Non-pigmented ciliary epithelial cell (primary cell): Measurements from ENCODE around the genes ARF1, C1orf35 and MRPL55.

DNA sequence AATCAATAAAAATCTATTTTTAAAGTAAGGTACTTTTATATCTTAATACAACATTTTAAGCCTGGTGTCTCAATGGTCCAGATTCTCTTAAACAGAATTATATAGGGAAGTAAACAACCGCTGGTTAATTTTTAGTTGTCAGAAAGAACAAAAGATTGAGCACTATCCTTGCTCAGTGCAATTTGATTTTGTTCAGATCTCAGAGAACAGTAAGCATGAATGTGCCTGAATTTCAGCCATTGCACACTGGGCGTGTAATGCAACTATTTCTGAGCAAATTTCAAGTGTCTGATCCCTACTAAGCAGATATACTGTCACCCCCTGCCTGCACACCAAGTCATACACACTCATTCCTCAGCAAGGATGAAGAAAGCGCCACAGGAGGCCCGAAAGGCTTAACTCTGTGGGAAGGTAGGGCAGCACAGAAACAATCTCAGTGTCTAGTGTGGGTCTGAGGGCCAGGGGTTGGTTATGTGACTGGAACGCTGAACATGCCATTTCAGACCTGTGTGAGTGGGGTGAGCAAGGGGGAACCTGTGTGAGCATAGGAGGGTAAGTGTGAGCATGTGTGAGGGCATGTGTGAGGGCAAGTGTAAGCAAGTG, 6.4 kb downstream of the ITPKB start:
- RRBS = no CpG with 5 or more reads among the region's 5 CpGs

- RRBS = 5% methylated on average over 3 of the region's 8 CpGs
Measured at GRCh38 chr1:226882743-226883507, 12.5 kb downstream of the PSEN2 start.

DNA sequence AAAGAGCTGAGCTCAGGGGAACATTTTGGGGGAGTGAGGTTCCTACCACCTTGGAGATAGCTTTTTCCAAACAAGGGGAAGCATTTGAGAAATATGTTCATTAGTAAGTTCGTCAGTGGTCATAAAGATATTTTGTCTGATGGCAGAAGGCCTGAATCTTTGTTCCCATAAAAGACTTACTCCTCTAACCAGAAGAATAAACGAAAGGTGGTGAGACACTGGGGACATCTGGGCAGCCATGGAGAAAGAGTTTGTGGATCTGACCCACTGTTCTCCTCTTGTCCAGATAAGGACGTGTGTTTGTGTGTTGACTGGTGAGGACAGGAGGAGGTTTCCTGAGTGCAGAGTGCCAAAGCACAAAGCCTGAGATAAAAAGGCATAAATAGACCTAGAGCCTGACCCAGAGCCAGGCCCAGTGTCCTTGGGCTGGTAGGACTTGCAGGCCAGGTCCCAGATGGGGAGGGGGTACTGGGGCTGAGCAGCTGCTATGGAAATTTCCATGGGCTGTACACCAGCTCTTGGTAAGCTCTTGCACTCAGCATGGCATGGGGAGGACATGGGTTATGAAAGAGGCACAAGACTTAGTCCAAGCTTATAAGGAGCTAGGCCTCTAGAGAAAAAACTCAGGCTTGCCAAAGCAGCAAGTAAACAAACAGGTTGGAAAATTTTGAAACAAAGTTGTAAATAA, 19.7 kb upstream of the COQ8A start:
- RRBS = no CpG with 5 or more reads among the region's 3 CpGs

DNA sequence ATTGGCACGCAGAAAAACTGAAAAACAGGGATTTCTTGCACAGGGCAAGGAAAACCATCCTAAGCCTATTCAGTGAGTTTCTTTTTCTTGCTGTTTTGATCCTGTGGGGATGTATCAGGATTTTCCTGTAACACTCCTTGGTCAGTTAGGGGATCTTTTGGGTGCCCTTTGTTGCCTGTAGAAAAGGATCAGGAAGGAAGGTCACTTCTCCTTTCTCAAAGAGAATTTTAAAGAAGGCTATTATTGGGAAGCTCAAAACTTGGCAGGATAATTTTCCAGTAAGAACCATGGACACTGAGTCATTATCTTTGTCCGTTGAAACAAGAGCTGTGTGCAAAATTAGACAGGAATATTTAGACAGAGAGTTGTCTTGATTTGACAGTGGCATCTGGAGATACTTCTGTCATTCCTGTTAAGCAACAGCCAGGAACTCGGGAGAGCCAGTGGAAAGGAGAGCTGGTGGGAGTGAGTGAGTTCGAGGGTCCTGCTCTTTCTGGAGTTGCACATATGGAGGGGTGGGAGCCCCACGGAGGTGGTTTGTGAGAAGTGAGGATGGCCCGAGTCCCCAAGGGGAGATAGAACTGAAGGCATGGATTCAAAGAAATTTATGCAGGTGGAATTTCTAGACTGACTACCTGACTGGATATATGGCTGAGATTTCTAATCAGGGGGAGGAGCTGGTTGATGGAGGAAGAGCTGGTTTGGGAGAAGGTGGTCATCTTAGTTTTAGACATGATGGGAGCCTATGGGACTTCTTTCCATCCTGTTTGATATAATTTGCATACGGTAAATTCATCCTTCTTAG, 3.0 kb downstream of the COQ8A start:
- RRBS = no CpG with 5 or more reads among the region's 7 CpGs

DNA sequence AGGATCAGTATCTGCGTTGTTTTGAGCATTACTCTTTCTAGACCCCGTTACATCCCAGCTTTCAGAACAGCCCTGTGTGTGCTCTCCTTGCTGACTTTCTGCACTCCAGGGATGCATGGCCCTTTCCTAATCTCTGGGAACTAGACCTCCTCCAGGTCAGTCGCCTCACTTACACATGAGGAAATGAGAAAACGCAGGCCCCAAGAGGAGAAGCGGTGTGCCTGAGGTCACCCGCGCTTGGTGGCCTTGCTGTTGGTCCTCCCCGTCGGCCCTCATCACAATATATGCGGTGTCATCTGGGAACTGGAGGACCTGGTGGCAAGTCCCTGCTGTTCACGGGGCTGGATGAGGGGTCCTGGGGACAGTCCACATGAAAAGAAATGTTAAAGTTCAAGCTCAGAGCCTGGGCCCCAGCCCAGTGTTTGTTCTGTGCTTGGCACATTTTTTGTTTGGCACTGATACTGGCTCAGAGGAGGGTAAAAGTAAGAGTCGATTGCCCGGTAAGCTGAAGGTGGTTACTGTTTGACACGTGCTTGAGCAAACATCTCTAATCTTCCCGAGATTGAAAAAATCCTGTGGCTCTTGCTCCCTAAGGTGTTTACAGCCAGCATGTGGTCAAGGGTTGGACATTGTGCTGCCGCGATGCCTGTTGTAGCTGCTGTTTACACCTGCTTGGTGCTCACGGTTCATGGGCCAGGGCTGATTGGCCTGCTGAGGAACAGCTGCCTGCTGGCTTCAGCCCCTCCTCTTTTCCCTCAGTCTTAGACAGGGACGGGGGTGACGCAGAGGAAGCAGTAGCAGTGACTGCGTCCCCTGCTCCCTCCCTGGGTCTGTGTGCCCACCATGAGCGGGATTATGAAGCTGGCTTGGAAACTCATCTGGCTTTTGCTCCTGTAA, 5.2 kb downstream of the COQ8A start:
- RRBS = no CpG with 5 or more reads among the region's 22 CpGs

DNA sequence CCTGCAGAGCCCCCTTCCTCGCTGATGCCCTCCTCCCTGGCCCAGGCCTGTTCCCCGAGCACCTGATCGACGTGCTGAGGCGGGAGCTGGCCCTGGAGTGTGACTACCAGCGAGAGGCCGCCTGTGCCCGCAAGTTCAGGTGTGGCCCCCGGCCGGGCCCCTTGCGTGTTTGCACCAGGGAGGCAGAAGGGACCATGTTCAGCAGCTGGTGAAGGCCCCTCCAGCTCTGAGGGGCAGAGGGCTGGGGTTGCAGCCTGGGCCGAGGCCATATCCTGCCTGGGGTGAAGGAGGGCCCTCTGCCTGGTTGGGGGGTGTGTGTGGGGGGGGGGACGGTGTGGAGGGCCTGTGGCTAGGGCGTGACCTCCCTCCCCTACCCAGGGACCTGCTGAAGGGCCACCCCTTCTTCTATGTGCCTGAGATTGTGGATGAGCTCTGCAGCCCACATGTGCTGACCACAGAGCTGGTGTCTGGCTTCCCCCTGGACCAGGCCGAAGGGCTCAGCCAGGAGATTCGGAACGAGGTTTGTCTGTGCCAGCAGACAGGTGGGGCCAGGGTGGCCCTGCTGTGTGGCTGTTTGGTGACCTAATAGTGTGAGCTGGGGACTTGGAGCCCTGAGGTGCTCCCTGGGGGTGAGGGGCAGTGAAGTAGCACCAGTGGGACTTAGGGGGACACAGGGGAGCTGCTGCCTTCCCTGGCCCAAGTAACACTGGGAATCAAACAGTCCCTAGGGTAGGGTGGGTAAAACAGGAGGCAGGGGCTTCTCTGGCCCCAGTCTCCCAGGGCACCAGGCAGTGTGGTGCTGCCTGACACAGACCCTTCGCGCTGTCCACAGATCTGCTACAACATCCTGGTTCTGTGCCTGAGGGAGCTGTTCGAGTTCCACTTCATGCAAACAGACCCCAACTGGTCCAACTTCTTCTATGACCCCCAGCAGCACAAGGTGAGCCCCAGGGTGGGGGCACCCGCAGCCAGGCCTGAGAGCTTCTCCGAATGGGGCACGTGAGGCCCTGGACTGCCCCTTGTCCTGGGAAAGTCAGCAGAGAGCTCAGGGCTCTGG, 44.0 kb downstream of the COQ8A start:
- RRBS = no CpG with 5 or more reads among the region's 23 CpGs

GRCh38 chr1:226984773-226985587, 44.9 kb downstream of the COQ8A start:
- RRBS = 77% methylated on average over 5 of the region's 25 CpGs

GRCh38 chr1:226986795-226987687, 46.9 kb downstream of the COQ8A start:
- RRBS = no CpG with 5 or more reads among the region's 23 CpGs

DNA sequence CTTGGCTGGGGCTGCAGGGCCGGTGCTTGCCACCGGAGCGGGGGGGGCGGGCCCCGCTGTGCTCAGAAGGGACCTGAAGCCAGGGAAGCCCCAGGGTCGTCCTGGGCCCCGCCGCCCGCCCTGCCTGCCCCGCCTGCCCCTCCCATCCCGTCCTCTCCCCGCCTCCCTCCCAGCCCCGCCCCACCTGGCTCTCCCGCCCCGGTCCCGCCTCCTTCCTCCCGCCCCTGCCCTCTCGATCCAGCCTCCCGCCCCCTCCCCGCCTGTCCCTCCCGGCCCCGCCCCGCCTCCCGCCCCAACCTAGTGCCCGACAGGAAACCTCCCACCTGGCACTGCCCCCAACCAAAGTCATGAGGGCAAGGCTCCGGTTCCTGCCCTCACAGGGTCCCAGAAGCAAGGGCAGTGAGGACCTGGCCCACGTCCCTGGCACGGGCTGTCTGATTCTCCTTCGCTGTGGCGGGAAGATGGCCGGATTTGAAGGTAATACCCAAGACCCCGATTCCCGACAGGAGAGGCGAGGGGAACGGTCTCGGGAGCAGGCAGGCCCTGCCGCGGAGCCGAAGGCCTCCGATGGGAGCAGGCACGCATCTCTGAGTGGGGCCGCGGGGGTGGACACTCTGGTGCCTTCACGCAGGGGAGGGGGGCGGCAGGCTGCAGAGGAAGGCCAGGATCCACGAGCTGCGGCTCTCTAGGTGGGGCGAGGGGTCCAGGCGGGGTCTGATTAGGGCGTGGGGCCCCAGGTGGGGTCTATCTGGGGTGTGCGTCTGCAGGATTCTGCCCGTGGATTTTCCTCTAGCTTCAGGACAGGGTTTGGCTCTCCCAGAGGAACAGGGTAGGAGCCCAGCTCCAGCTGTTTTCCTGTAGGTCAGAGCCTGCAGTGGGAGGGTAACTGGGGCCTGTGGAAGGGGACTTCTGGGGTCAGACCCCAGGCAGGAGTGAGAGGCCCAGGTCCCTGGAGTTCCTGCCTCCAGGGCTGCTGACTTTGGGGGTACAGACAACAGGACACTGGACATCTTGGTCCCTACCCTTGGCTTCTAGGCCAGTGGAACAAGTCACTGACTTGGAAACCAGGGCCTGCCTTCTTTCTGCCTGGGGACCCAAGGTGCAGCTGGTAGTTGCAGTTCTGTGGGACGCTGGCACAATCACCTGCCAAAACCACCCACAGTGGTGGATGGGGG, 6.4 kb downstream of the JMJD4 start:
- RRBS = 2% methylated on average over 11 of the region's 53 CpGs

DNA sequence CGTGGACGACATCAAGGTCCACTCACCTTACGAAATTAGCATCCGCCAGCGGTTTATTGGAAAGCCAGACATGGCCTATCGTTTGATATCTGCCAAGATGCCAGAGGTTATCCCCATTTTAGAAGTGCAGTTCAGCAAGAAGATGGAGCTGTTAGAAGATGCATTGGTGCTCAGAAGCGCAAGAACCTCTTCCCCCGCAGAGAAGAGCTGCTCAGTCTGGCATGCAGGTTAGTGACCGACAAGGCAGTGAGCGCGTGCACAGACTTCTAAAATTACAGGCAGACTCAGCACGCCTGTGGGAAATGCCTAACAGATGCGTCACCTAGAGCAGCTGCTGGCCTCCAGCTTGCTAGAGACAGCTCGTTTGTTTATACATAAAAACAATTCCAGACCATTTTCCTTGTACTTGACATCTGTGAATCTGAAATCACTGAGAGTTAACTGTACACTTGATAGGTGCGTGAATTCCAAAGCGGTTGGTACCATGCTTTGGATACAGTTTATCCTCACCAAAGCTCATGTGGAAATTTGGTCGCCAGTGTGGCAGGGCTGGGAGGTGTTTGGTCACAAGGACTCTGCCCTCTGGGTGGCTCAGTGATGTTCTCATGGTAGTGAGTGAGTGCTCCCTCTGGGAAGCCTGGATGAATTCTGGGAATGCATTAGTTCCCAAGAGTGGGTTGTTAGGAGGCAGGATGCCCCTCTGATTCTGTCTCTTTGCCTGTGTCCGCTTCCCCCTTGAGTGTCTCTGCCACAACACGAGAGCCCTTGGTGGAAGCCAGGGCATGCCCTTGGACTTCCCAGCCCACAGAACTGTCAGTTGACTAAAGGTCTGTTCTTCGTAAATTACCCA, 24.2 kb downstream of the SNAP47 start:
- RRBS = no CpG with 5 or more reads among the region's 20 CpGs

- RRBS = 2% methylated on average over 26 of the region's 69 CpGs
Measured at GRCh38 chr1:227946121-227947211, 1.3 kb downstream of the WNT9A start.

- RRBS = no CpG with 5 or more reads among the region's 7 CpGs
Measured at GRCh38 chr1:228001762-228002115, 5.1 kb upstream of the WNT3A start.

DNA sequence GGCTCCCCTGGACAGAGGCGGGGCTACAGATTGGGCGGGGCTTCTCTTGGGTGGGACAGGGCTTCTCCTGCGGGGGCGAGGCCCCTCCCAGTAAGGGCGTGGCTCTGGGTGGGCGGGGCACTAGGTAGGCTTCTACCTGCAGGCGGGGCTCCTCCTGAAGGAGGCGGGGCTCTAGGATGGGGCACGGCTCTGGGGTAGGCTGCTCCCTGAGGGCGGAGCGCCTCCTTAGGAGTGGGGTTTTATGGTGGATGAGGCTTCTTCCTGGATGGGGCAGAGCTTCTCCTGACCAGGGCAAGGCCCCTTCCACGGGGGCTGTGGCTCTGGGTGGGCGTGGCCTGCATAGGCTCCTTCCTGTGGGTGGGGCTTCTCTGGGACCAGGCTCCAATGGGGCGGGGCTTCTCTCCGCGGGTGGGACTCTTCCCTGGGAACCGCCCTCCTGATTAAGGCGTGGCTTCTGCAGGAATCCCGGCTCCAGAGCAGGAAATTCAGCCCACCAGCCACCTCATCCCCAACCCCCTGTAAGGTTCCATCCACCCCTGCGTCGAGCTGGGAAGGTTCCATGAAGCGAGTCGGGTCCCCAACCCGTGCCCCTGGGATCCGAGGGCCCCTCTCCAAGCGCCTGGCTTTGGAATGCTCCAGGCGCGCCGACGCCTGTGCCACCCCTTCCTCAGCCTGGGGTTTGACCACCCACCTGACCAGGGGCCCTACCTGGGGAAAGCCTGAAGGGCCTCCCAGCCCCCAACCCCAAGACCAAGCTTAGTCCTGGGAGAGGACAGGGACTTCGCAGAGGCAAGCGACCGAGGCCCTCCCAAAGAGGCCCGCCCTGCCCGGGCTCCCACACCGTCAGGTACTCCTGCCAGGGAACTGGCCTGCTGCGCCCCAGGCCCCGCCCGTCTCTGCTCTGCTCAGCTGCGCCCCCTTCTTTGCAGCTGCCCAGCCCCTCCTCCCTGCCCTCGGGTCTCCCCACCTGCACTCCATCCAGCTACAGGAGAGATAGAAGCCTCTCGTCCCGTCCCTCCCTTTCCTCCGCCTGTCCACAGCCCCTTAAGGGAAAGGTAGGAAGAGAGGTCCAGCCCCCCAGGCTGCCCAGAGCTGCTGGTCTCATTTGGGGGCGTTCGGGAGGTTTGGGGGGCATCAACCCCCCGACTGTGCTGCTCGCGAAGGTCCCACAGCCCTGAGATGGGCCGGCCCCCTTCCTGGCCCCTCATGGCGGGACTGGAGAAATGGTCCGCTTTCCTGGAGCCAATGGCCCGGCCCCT, 22.3 kb upstream of the ARF1 start:
- RRBS = 4% methylated on average over 4 of the region's 53 CpGs

DNA sequence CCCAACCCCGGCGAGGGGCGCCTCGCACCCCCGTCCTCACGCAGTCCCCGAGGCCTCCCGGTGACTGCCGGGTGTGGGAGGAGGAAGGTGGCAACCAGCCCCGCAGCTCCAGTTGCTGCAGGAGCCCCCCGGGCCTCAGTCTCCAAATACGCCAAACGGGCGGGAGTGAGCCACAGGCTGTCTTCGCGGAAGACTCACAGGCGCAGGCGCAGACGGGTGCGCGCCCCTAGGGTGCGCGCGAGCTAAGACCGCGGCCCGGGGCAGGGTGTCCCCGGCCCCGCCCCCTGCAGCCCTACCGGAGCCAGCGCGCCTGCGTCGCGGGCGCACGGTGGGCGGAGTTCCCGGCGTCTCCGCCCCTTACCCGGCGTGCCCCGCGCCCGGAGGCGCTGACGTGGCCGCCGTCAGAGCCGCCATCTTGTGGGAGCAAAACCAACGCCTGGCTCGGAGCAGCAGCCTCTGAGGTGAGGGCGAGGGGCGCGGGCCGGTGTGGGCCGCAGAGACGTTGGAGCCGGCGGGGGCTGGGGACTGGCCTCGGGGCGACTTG, at the start of gene ARF1:
Gene ARF1 (plus strand): TSS at position 404 of the 544 bp plus-strand sequence.
- RRBS = 2% methylated on average over 35 of the region's 63 CpGs

GRCh38 chr1:228102613-228103637, at the start of gene C1orf35:
Gene C1orf35, minus strand, starts transcription at chr1:228103325.
- RRBS = 2% methylated on average over 32 of the region's 120 CpGs

- RRBS = no CpG with 5 or more reads among the region's 36 CpGs
Measured at GRCh38 chr1:228103763-228105283, 1.2 kb upstream of the C1orf35 start.

GRCh38 chr1:228105807-228106219, 2.7 kb upstream of the C1orf35 start:
- RRBS = no CpG with 5 or more reads among the region's 4 CpGs

GRCh38 chr1:228108974-228109367, at the start of gene MRPL55:
Gene MRPL55, minus strand, starts transcription at chr1:228109299.
- RRBS = 1% methylated on average over 8 of the region's 28 CpGs

DNA sequence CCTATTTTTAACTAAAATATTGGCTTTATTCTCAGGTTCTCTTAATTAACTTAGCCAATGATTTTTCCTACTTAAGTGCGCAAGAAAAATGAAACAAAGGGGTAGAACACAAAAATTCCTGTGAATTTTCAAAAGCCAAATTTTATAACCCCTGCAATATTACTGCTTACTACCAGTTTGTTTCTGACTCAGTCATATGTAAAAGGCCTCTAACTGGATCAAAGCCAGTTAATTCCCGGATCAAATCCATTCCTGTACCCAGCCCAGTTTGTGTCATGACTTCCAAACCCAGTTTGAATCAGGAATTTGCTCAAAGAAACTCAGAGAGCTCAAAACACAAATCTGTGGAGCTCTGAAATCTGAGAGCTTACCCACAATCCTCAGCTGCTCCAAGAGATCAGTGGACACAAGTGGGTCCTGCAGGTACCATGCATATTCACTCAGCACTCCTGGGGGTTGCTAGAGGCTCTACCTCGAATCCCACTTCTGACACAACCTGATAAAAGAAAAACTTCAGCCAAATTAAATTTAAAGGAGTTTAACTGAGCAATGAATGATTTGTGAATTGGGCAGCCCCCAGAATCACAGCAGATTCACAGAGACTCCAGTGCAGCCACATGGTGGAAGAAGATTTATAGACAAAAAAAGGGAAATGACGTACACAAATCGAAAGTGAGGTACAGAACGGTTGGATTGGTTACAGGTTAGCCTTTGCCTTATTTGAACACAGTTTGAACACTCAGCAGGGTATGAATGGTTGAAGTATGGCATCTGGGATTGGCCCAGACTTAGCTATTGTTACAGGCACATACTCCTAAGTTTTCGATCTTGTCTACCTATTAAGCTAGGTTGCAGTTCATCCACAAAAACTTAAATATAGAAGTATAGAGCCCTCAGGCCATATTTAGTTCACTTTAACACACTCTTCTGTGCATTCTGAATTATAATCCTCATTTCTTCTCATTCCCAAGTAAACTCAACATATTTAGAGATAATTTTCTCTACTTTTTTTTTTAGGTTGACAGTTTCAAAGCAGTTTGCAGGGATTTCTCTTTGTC, 11.9 kb upstream of the MRPL55 start:
- RRBS = no CpG with 5 or more reads among the region's 7 CpGs

GRCh38 chr1:228146400-228147059, 3.2 kb upstream of the GJC2 start:
- RRBS = no CpG with 5 or more reads among the region's 15 CpGs